Right lobe of liver (tissue), 4 donors: ENCODE results near the genes CD180 and MARVELD2.

GRCh38 chr5:66828105-66829368 is 232.3 kb downstream of the MAST4 start:
- PRO-cap, 4 experiments: peak in 4 of 4 experiments; most common plus-strand start chr5:66828811 (in 2); most common minus-strand start chr5:66828656 (in 1)
- RAMPAGE, long total RNA, 2 experiments: no peak in any of the 2 experiments

- PRO-cap, 4 experiments: no peak in any of the 4 experiments
- RAMPAGE, long total RNA, 2 experiments: no peak in any of the 2 experiments
These were observed 159.5 kb downstream of the CD180 start for GRCh38 chr5:67037087-67037450.

GRCh38 chr5:67063554-67063979 is 133.0 kb downstream of the CD180 start:
- PRO-cap, 4 experiments: no peak in any of the 4 experiments
- RAMPAGE, long total RNA, 2 experiments: no peak in any of the 2 experiments

GRCh38 chr5:67196287-67197331 is at the start of gene CD180:
Gene CD180 (minus strand): TSS chr5:67196799.
- PRO-cap, 4 experiments: peak in 2 of 4 experiments; most common minus-strand start chr5:67196760 (in 2)
- RAMPAGE, long total RNA, 2 experiments: start-site peak on the minus strand in 2 of 2 experiments, at chr5:67196753-67196781 at its widest, 12 to 22 reads per replicate

- PRO-cap, 4 experiments: peak in 2 of 4 experiments; most common plus-strand start chr5:67268505 (in 2); most common minus-strand start chr5:67268294 (in 2)
- RAMPAGE, long total RNA, 2 experiments: no peak in any of the 2 experiments
These were observed 71.8 kb upstream of the CD180 start for GRCh38 chr5:67268020-67269218.

DNA sequence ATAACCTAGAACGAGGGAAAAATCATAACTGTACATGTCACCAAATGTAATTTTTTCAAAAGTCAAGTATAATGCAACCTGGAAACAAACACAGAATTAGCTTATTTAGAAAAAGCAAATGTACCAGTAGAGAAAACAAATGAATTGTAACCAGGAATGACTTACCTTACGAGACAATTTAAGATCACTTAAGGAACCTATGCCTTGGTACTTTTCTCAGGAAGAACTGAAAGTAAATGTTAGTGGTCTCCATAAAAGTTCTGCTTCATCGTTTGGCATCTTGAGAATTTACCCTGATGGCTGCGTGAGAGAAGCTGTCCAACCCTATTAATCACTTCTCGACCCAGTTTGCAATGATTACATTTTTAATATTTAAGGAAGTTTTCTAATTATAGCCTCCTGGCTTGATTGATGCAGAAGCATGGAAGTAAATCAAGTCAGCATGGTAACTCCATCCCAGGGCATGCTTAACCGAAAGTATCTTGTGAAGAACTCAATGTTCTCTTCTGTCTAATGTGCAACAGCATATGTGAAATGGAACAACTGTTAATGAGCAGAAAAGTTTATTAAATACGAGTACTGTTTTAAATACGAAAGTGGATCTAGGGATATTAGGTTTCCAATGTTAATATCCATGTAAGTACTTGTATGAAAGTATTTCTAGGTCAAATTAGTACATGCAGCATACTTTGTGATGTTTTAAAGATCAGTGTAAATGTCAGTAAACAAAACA is 278.8 kb upstream of the CD180 start:
- PRO-cap, 4 experiments: no peak in any of the 4 experiments
- RAMPAGE, long total RNA, 2 experiments: no peak in any of the 2 experiments

DNA sequence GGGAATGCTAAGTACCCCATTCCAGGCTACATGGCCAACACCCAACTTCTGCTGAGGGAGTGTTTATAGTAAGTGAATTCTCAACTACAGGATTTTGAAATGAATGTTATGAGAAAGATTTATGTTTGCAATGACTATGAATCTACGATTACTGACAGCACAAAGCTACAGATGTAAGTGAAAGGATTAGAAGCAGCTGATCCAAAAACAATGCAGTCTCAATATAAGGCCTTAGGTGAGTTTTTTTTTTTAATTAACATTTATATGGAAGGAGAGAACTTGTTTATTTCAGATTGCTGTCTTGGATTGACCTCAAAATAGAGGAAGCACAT is 294.4 kb upstream of the CD180 start:
- PRO-cap, 4 experiments: no peak in any of the 4 experiments
- RAMPAGE, long total RNA, 2 experiments: no peak in any of the 2 experiments

DNA sequence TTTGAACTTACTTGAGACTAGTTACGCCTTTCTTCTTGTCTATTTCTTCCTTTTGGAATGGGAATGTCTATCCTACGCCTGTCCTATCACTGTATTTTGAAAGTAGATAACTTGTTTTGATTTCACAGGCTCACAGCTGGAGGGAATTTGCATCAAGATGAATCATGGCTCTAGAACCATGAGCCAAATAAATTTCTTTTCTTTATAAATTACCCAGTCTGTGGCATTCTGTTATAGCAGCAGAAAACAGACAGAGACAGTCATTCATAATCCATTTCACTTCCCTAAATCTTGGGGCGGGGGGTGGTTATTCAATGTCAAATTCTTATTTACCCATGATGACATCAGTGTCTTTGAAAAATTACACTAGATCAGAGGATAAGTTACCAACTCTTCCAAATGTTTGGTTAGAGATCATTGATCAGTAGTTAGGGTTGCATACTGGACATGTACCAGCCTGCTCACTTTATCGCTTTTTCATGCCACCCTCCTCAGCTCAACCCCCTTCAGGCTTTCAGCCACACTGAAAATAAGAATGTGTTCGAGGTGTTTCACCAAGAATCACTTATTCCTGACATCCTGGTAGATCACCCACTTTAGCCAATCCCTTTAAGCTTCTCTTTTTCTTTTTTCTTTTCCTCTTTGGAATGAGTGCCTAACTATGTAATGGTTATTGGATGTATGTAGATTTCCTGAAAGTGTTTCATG is 419.6 kb upstream of the PIK3R1 start:
- PRO-cap, 4 experiments: peak in 4 of 4 experiments; most common plus-strand start position 417 of the sequence (in 4); most common minus-strand start position 286 of the sequence (in 4)
- RAMPAGE, long total RNA, 2 experiments: no peak in any of the 2 experiments

- PRO-cap, 4 experiments: no peak in any of the 4 experiments
- RAMPAGE, long total RNA, 2 experiments: no peak in any of the 2 experiments
These were observed 415.5 kb upstream of the PIK3R1 start for GRCh38 chr5:67800106-67800489.

DNA sequence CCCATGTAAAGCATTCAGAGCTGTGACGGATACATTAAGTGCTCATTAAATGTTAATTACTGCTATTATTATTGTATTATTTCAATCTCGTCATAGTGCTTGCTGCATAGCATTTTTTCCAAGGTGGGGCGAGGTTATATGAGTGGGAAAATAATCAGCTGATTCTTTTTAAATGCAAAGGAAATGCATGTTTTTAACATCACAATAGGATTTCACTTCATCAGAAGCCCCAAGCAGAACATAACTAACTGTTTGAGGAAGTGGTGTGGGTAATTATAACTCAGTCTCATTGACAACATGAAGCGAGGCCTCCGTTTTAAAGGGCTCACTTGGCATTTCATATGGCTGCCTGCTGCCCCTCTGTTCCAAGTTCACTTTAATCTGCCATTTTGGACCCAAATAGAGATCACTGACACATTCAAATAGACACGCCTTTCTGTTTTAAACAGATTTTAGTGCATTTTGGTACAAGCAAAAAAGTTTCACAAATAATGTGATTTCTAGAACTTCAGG is 173.6 kb upstream of the PIK3R1 start:
- PRO-cap, 4 experiments: peak in 1 of 4 experiments; most common minus-strand start position 242 of the sequence (in 1)
- RAMPAGE, long total RNA, 2 experiments: no peak in any of the 2 experiments

DNA sequence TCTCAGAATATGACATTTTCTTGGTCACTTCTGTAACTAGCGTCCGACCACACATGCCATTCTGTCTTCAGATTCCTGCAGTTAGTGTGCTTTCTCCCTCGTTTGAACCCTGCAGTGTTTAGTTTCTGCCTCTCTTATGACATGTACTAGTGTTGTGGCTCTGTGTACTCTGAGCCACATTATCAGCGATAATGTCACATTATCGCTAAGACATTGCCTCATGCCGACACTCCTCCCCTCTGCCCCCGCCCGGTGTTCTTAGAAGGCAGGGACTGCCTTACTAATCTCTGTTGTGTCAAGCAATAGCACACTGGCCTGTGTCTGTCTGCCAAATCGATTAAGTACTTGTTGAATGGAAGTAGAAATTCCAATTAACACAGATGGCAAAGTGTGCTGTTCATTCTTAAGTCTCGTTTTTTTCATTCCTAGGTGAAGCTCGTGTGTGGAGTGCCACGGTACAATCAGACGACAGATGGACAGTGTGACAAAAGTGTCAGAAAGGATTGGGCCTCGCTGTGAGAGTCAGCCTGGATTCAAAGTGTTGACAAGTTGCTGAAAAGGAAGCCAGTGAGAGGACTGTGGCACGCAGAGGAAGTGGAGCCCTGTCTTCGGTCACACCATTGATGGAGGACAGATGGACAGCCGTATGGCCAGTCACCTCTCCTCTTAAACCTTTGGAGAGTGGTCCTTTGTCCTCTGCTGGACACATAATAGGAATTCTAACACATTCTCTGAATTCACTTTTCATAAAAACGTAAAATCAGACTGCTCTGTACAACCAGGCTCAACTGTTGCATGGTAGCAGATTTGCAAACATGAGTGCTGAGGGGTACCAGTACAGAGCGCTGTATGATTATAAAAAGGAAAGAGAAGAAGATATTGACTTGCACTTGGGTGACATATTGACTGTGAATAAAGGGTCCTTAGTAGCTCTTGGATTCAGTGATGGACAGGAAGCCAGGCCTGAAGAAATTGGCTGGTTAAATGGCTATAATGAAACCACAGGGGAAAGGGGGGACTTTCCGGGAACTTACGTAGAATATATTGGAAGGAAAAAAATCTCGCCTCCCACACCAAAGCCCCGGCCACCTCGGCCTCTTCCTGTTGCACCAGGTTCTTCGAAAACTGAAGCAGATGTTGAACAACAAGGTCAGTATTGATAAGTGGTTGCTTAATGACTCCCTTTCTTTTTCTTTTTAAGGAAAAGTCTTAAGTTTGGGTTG is 10.7 kb downstream of the PIK3R1 start:
- PRO-cap, 4 experiments: peak in 4 of 4 experiments; most common plus-strand start position 283 of the sequence (in 4); most common minus-strand start position 111 of the sequence (in 2)
- RAMPAGE, long total RNA, 2 experiments: no peak in any of the 2 experiments

DNA sequence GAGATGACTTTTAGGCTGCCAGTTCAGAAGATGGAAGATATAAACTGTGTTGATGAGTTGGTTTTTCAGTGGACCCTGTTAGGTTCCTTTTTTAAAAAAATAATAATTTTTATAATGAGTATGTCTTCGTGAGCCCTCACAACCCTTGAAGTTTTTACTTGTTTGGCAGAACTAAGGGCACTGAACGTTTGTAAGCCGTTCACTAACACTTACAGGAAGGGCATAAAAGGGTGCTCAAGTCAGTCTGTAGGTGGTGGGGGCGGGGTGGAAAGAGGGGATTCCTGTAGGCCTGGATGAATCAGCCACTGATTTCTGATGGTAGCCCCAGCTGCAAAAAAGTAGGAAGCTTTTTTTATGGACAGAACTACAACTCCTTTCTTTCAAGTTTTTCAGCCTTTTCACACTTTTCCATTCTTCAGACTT is 35.8 kb downstream of the PIK3R1 start:
- PRO-cap, 4 experiments: no peak in any of the 4 experiments
- RAMPAGE, long total RNA, 2 experiments: no peak in any of the 2 experiments

GRCh38 chr5:68251744-68252522 is 36.4 kb downstream of the PIK3R1 start:
- PRO-cap, 4 experiments: no peak in any of the 4 experiments
- RAMPAGE, long total RNA, 2 experiments: no peak in any of the 2 experiments

GRCh38 chr5:68292145-68292861 is 76.7 kb downstream of the PIK3R1 start:
- PRO-cap, 4 experiments: no peak in any of the 4 experiments
- RAMPAGE, long total RNA, 2 experiments: no peak in any of the 2 experiments

DNA sequence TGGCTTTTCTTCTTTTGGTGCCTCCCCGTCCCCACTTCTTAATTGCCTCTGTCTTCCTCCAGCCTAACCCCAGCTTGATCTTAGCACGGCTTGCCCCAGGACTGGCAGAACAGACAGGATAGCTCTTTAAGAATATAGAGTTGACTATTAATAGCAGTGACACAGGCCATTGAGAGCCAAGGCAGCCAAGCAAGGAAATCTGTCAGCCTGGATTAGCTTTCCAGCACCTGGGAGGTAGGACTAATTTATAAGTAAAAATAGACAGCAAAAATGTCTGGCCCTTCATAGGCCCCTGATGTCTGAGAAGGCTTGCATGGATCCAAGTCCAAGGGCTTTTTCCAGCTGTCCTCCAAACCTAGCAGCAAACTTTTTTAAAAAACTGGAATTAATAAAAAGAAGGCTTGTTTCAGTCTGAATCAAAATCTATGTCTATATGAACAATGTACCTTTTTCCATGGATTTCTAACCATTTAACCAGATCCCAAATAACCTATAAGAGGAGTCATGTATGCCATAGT is 384.5 kb upstream of the SLC30A5 start:
- PRO-cap, 4 experiments: no peak in any of the 4 experiments
- RAMPAGE, long total RNA, 2 experiments: no peak in any of the 2 experiments

DNA sequence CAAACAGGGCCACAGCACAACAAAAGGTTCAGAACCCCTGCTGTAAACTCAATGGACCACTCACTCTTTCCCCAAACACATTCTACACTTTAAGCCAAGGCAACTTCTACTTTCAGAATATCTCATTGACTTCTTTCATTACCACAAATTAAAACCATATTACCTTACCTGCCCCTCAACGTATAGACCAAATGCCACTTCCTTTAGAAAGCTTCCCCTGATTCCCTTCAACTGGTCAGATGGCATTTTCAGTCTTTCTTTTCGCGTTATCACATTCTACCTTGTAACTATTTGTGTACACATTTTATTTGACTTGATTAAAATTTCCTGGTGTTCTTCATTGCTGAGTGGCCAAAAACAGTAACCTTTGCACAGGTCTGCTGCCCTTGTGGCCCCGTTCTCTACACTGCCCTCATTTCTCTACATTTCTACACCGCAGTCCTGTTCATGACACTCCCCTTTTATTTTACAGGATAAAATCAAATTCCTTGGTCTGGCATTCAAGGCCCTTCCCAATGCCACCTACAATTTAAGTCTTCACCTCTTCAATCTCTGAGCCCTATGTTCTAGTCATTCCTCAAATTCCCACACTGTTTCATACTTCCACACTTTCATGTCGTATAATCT is 334.3 kb upstream of the SLC30A5 start:
- PRO-cap, 4 experiments: peak in 2 of 4 experiments; most common plus-strand start position 425 of the sequence (in 1); most common minus-strand start position 233 of the sequence (in 2)
- RAMPAGE, long total RNA, 2 experiments: start-site peak on the minus strand in 2 of 2 experiments, centred at positions 244 to 258 of the sequence, 40 to 55 reads per replicate

- PRO-cap, 4 experiments: no peak in any of the 4 experiments
- RAMPAGE, long total RNA, 2 experiments: no peak in any of the 2 experiments
These were observed 249.6 kb upstream of the SLC30A5 start for GRCh38 chr5:68844217-68844514.

- PRO-cap, 4 experiments: no peak in any of the 4 experiments
- RAMPAGE, long total RNA, 2 experiments: no peak in any of the 2 experiments
These were observed 41.9 kb downstream of the CDK7 start for GRCh38 chr5:69276439-69277195.

- PRO-cap, 4 experiments: no peak in any of the 4 experiments
- RAMPAGE, long total RNA, 2 experiments: no peak in any of the 2 experiments
These were observed 7.3 kb downstream of the AK6 start for GRCh38 chr5:69361860-69362573.

GRCh38 chr5:69414805-69416061 is at the start of gene MARVELD2:
Gene MARVELD2 (plus strand): TSS chr5:69415116.
- PRO-cap, 4 experiments: peak in 4 of 4 experiments; most common plus-strand start chr5:69415205 (in 3); most common minus-strand start chr5:69415148 (in 3)
- RAMPAGE, long total RNA, 2 experiments: start-site peak on the plus strand in 2 of 2 experiments, at chr5:69415127-69415440 at its widest, 18 to 178 reads per replicate